Zone of skin (tissue), 1 donor: ENCODE measurements around a stretch of chr6.

DNA sequence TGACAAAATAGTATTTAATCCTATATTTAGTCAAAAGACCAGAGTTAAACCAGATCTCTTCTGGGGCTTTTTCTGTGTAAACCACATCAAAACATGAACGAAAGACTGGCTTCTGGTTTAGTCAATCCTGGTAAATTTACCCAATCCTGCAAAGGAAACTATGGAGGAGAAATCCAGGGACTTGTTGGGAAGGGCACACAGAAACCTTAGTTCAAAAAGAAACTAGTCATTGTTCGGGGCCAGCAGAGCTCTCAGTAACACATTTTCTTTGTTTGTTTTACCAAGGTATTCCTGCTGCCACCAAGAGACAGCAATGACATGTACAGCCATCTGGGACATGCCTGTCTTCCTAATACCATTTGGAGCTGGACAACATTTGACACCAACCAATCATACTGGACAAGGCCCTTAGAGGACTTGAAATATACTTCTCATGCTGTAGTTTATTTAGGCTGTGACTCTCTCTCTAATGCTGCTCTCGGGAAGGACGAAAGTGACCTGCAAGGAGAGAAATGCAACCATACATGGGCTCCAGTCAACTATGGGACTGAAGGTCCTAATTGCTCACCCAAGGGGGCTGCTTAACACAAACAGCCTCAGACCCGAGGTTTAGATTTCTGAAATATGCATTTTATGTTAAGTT, 8.2 kb downstream of the OARD1 start:
- RRBS: no CpG with 5 or more reads among the region's 5 CpGs

GRCh38 chr6:41097349-41098288, 24.8 kb downstream of the NFYA start:
- RRBS: no CpG with 5 or more reads among the region's 9 CpGs

DNA sequence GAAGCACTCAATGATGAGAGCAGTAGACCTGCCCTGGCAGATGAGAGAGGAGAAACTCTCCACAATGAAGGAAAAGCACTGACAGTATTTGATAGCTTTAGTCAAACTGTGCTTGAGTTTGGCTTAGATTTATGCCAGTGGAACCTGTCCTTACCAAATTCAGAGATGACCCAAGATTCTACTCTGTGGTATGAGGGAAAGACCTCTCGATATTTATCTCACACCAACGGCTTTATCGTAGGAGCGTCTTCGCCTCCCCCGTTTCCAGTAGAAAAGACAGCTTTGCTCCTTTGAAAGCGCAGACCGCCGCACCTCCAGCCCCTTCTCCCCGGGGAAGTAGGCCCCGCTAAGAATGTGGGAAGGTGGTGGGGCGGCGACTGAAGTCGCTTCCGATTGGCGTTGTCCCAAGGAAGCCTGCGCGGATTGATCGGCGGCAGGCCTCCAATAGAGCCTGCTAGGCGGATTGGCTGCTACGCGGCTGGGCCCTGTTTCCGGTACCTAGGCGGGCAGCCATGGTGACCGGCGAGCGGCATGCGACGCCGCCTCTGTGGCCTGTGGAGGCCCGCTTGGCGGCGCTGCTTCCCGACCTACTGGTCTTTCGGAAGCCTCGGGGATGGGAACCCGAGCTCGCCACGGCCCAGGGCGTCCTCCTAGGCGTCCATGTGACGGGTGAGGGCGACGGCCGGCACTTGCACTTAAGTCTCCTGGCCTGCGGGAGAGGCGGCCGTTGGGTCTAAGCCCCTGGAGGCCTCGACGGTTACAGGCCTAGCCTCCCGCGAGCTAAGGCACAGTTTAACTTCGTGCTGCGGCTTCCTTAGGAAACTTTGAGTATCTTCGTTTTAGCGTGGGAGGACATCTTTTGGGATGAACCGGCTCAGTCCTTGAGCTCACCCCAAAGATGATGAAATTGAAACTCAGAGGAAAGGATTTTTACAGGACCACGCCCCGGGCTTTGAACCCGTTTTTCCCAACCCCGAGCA, 28.0 kb downstream of the NFYA start:
- RRBS: 96% methylated on average over 3 of the region's 62 CpGs

DNA sequence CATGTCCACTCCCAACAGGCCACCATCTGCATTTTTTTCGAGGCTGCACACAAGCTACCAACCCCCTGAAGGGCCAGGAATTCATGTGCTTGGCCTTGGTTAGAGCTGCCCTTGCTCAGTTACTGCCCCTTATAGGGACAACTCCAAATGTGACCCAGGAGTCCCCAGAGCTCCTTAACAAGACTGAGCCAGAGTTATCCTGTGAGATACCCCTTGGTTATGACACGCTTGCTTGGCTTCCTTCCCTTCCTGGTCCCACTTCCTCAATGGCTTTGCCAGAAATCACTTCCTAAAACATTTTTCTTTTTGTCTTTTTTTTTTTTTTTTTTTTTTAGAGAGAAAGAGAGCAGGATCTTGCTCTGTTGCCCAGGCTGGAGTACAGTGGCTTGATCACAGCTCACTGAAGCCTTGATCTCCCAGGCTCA, 8.9 kb downstream of the TREM1 start:
- RRBS: no CpG with 5 or more reads among the region's 2 CpGs

DNA sequence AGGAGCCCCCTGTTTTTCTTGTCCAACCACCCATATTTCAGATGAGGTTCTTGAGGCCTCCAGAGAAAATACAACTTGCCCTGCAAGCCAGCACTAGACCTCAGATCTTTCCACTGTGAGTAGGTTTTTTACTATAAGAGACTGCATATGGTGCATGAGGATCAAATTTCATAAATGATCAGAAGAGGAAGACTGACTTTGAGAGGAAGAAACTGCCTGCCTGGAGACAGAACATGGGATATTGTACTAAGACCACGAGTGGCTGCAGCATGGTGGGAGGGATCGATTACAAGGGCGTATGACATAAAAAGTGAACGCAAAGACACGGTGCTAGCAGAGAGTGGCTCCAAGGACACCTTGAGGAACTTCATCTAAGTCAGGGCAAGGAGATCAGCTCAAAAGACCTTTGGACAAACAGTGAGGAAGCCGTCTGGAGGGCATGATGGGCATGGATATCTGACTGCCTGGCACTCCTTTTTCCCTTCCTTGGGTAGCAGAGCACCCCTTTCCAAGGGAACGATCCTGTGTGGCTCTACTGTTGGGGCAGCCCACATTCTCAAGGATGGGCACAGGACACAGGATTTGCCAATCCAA, 3.6 kb downstream of the TREM1 start:
- RRBS: no CpG with 5 or more reads among the region's 7 CpGs

- RRBS: no CpG with 5 or more reads among the region's 24 CpGs
These were observed 43.3 kb upstream of the FOXP4 start for GRCh38 chr6:41502797-41503310.

- RRBS: 69% methylated on average over 3 of the region's 13 CpGs
These were observed 5.1 kb downstream of the FOXP4 start for GRCh38 chr6:41551139-41551885.

- RRBS: no CpG with 5 or more reads among the region's 1 CpG
These were observed 20.9 kb downstream of the FOXP4 start for GRCh38 chr6:41567165-41567490.

- RRBS: no CpG with 5 or more reads among the region's 6 CpGs
These were observed 39.2 kb downstream of the FOXP4 start for GRCh38 chr6:41585372-41585796.

GRCh38 chr6:41655812-41656178, 17.5 kb downstream of the MDFI start:
- RRBS: no CpG with 5 or more reads among the region's 10 CpGs

GRCh38 chr6:41719630-41720328, 15.6 kb downstream of the TFEB start:
- RRBS: no CpG with 5 or more reads among the region's 4 CpGs

DNA sequence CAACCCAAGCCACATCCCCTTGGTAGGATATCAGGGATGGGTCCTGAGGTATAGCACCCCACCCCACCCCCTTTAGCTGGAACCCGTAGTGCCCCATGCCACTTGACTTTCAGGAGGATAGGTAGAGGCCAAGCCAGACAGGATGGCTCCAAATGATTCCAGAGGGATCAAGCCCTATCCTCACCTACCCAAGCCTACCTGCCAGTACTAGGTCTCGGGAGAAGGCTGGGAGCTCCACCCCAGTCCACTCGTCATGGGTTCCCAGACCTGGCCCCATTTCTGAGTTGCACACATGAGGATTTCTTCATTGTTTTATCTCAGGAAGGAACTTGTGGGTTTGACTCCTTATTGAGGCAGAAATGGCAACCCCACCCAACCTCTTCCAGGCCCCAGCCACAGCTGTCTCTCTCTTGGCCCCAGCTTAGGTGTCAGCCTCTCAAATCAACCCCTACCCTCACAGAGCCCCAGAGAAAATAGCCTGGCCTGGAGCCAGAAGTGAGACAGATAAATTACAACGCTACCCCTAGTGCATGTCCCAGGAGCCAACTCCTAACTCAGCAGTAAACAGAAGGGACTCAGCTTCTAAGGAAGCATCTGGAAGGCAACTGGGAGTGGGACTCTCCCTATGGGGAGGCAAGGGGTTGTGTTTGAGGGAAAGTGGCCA, 3.5 kb downstream of the CCND3 start:
- RRBS: no CpG with 5 or more reads among the region's 4 CpGs

DNA sequence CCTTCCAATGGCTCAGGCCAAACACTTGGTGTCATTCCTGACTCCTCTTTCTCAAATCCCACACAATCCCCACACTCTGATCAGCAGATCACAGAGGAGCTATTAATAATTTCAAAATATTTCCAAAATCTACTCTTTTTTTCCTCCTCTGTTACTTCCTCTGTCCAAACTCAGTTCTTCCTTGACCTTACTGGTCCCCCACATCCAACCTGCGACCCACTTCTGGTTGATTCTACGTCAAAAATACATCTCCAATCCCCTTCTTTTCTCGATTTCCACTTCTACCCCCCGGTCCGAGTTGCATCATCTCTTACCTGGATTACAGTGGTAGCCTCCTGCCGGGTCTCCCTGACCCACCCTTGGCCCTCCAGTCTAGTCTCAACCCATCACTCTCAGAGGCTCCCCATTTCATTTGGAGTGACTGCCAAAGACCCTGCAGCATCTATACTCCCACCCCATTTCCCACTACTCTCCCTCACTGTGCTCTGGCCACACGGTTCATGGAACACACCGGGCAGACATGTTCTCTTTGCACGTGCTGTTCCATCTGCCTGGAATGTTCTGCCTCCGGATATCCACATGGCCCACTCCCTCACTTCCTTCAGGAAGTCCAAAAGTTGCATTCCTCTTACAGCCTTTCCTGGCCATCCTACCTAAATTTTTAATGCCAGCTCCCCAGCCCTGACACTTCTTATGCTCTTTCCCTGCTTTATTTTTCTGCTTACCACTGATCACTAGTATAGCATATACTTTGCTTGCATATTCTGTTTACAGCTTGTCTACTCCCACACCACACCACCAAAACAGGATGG, 6.1 kb upstream of the CCND3 start:
- RRBS: 87% methylated on average over 3 of the region's 10 CpGs

- RRBS: no CpG with 5 or more reads among the region's 4 CpGs
These were observed 11.8 kb upstream of the CCND3 start for GRCh38 chr6:41953289-41953845.

DNA sequence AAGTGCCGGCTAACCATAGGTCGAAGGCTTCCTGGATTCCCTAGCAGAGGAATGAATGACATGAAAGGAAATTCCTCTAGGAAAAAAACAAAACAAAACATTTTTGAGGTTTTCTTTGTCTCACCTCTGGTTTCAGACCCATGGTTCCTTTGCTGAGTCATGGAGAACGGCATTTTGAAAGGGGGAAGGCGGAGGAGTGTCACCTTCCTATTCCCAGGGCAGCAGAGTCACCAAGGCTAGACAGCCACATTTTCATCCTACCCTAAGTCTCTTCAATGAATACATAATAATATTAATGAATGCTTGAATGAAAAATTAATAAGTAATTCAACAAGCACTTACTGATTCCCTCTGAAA, 25.4 kb upstream of the CCND3 start:
- RRBS: no CpG with 5 or more reads among the region's 4 CpGs

- RRBS: no CpG with 5 or more reads among the region's 9 CpGs
These were observed 17.8 kb downstream of the TAF8 start for GRCh38 chr6:42068030-42068706.

DNA sequence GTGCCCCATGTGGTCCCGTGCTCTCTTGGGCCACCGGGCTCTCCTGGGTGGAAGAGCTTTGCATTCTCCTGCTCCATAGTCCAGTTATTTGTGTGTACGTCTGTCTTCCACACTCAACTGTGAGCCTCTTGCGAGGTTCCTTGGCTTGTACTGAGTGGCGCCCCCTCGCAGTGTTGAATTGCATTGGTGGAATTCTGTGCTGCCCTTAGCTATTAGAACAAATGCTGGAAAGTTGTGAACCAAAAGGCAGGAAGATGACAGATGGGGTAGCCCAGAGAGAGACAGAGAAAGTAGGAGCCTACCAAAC, 45.9 kb downstream of the TAF8 start:
- RRBS: no CpG with 5 or more reads among the region's 6 CpGs

GRCh38 chr6:42117929-42118987, 24.2 kb downstream of the C6orf132 start:
- RRBS: no CpG with 5 or more reads among the region's 13 CpGs

DNA sequence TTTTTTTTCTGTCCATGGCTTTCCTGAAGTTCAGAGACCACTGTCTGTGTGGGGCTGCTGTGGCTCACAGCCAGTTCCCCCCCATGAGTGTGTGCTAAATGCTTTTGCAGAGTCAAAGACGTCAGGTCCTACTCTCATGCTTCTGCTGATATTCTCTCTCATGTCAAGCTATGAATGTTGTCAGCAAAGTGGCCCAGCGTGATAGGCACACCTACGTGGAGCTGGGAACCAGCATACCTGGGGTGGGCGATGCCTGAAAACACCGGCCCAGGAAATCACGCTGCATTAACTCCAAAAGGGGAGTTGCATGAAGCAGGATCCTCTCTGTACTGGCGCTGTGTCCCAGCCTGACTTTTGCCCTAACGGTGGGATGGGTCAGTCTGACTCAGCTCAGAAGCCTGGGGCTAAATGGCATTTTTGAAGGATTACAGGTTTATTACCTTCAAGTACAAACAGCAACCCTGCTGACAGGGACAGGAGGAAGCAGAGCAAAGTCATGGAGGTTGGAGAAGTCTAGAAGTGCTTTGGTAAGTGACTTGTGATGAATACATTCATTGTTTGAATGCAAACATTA, 9.0 kb upstream of the MRPS10 start:
- RRBS: no CpG with 5 or more reads among the region's 8 CpGs

DNA sequence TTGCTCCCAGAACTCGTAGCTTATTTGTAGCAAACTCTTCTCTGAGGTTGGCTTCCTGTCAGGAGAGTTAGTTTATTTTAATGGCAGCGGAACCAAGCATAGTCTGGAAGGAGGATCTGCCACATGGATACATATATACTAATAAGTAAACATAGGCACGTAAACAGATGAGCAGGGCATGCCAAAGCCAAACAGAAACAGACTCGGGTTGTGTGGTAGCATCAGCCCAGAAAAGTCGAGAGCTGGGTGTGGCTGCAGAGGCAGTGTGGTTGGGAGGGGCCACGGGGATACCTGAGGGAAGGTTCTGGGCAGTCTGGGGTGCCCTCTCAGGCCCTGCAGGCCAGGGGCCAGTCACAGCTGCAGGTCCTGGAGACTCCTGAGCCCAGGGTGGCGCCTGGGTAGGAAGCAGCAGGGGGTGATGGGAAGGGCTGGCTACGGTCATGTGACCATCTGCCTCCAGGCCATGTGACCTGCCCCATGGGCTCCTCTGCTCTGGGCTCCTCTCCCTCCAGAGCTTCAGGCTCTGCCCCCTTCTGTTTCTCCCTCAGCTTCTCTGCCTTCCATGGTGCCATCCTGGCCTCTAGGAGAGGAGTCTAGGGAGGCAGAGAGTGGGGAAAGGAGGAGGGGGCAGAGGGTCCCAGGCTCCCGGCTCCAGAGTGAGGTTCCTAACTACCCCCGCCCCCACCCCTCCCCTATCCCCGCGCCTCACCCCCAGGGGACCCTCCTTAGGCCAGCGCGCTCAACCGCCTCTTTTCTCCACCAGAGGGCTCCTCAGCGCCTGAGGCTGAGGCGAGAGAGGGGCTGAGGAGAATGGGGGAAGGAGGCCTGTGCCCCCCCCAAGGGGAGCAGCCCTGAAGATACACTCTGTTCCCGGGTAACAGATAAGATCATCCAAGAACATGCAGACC, 42.9 kb upstream of the MRPS10 start:
- RRBS: no CpG with 5 or more reads among the region's 18 CpGs